Measurements from ENCODE around the gene MYL12B.

DNA sequence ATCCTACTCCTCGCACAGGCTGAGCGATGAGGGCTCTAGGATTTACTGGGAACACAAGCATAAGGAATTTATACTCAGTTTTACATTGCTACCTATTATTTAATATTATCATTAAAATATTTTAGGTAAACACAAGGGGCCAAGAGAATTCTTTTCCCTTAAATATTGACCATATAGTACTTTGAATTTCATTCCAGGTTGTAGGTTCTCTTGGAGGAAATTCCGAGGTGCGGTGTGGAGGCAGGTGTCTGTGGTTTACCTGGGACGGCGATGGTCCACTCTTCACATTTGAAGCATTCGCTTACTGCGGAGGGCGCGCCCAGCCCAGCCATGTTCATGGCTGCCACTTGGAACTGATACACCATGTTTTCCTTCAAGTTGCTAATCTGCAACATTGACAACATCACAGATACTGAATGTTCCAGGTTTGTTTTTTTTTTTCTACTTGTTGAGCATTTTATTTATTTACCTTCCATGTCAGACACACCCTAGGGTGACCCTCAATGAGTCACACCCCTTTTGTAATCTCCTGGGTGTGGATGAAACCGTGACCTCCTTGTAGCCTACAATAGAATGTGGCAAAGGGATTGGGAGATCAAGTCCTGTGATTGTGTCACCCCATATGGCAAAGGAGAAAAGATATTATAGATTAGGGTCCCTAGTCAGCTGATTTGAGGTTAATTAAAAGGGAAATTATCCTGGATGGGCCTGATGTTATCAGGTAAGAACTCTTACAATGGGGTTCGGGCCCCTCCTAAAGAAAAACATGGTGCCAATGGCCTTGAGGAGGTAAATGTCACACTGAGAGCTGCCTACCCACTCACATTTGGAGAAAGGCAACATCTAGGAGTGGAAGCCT, 99.9 kb downstream of the MYOM1 start:
- PRO-cap: no peak

- PRO-cap: no peak
Observed at GRCh38 chr18:3177790-3178839, 41.7 kb downstream of the MYOM1 start.

GRCh38 chr18:3250132-3250509, 2.5 kb downstream of the MYL12A start:
- PRO-cap: no peak

- PRO-cap: bidirectional peak, plus-strand start at chr18:3262140, minus-strand start at chr18:3261841; bidirectional peak, plus-strand start at chr18:3262382, minus-strand start at chr18:3262369
Observed at GRCh38 chr18:3261988-3262900, at the start of gene MYL12B. Gene MYL12B, plus strand, starts transcription at chr18:3262133.

GRCh38 chr18:3263283-3263693, 1.4 kb downstream of the MYL12B start:
- PRO-cap: no peak

DNA sequence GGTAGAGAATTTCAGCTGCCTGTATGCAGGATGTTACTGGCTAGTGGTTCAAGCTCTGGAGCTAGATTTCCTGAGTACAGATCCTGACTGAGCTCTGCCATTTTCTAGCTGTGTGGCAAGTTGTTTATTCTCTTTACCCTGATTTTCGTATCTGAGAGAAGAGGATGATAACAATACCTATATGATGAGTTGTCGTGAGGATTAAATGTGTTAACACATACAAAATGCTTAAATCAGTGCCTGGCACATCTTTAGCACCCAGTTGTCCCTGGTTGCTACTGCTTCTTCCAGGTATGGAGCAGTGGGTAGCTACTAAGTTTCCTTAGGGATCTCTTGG, 1.8 kb downstream of the MYL12B start:
- PRO-cap: no peak

GRCh38 chr18:3411694-3412388, 38.1 kb upstream of the TGIF1 start:
- PRO-cap: no peak

DNA sequence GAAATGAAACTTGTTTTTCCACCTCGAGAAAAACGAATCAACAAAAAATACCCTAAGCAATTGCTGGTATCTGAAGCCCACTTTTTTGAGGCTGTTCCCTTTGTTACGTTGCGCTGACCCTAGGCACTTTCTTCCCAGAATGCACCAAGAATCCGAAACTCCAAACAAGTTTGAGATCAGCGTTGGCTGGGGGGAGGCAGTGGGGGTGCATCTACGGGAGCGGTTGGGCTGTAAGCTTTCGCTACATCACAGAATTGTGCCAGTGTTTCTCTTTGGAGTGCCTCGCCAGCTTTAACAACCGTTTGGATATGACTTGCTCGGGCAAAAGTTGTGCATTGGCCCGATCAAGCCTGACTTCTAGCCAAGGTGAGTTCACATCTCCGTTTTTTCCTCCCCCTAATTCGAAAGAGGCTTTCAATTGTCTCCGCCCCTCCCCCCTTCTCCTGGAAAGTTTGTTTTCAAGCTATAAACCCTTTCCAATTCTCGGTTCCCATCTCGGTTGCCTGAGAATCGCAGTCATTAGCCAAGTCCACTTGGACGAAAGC, 2.5 kb upstream of the TGIF1 start:
- PRO-cap: no peak

GRCh38 chr18:3495566-3496116, 45.7 kb downstream of the TGIF1 start:
- PRO-cap: no peak

DNA sequence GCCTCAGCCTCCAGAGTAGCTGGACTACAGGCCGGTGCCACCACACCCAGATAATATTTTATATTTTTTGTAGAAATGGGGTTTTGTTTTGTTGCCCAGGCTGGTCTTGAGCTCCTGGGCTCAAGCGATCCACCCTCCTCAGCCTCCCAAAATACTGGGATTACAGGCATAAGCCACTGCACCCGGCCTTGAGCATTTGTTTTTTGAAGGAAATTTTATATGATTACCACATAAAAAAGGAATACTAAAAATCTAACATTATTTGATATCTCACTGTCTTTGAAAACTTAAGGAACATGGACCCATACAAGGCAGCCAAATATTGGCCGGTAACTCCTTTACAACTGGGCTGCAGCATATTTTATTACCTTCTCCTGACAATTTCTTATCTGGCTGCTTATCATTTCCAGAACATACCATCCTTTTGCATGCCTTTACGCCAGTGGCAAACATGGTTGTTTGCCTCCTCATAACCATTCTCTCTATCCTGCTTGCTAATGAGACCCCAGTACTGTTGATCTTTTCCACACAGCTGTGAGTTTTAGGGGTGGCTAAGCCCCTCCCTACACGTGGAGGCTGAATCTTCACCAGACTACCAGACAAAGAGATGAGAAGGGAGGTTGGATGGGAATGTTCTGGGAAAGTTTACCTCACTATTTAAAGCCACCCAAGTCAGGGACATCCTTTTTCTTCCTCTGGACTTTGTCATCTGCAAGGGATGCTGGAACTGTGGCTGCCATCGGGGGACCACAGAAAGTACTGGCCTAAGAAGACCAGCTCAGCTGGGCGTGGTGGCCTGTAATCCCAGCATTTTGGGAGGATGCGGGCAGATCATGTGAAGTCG, 157.5 kb downstream of the TGIF1 start:
- PRO-cap: no peak

DNA sequence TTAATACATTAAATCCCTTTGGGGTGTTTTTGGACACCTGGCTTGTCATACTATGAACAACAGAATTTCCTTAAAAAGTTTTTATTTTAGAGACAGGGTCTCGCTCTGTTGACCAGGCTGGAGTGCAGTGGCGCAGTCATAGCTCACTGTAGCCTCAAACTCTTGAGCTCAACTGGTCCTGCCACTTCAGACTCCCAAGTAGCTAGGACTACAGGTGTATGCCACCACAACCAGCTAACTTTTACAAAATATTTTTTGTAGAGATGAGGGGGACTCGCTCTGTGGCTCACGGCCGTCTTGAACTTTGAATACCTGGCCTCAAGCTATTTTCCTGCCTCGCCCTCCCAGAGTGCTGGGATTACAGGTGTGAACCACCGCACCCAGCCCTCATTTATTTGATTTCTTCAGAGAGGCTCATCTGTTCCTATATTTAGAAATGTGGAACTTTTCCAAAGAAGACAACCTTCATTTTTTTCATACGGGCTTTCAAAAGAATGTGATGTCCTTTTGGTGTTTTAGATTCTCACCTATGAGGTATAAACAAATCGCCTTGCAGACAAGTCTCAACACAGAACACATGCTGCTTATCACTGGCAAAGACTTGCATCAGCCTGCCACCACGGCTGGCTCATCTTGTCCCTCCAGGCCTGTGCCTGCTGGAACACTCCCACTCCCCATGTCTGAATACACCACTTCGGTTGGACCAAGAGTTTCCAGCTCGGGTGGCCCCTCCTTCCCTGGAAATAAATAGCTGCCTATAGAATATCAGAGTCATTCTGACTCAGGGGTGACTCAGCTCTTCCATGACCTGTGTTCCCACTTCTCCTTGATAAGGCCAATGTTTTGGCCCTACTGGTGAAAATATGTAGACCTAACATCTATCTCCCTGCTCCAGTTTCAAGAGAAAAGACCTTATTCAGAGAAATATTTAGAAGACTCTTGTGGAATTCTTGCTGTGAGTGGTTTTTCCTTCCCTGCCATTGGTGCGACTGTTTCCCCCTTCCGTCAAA, 202.6 kb downstream of the TGIF1 start:
- PRO-cap: no peak

DNA sequence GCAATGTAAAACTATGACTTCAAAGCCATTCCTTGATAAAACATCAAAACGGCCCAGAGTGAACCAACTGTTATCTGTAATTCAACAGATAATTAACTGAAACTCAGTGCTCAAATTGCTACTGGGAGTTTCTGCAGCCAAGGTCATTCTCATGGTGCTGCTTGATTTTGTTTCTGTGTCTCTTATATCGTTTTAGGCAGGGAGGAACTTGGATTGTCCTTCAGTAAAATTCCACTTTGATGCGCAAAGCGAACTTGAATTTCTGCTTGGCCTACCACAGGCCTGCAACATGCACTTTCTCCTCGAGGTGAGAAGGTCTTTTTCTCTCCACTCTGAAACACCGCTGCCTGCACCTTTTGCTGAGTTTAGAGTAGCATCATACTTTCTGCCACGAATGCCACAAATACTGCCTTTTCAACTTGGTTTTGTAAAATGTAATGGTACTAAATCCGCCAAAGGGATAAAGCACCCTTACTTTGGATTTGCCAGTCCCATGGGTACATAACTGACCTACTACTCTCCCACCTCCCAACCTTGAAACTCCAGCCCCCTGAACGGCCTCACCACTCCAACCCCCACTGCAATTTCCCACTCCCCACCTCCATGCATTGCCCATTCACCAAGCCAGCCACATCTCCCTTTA, 204.7 kb downstream of the TGIF1 start:
- PRO-cap: no peak

GRCh38 chr18:3664848-3665276, 214.9 kb downstream of the TGIF1 start:
- PRO-cap: no peak

GRCh38 chr18:3992798-3993417, 462.2 kb downstream of the DLGAP1 start:
- PRO-cap: no peak

- PRO-cap: bidirectional peak, plus-strand start at chr18:4807888, minus-strand start at chr18:4807694
Observed at GRCh38 chr18:4807382-4808166, 352.5 kb upstream of the DLGAP1 start.

DNA sequence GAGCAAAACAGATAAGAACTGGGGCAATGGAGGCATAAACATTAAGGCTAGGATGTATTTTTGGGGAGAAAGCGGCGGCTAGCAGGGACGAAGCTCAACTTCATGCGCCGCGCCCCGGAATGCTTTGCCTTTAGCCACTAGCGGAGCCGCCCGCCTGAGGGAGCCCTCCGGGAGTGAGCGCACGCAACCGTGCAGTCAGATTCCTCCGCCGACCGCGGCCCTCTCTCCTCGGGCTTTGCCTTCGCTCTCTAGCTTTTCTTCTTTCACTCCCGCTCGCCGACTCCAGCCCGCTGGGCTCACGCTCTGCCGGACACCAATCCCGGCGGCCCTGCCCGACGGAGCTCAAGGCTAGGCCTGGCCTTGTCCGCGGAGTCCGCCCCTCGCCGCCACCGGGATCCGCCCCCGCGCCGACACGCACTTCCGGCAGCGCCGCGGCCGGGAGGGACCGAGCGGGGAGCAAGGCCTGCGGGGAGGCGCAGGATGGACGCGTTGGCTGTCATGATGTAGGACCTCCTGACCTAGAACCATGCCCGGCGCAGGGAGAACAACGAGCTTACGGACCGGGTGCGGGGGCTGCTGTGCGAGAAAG, 40.7 kb upstream of the AKAIN1 start:
- PRO-cap: bidirectional peak, plus-strand start at position 429 of the sequence, minus-strand start at position 126 of the sequence

DNA sequence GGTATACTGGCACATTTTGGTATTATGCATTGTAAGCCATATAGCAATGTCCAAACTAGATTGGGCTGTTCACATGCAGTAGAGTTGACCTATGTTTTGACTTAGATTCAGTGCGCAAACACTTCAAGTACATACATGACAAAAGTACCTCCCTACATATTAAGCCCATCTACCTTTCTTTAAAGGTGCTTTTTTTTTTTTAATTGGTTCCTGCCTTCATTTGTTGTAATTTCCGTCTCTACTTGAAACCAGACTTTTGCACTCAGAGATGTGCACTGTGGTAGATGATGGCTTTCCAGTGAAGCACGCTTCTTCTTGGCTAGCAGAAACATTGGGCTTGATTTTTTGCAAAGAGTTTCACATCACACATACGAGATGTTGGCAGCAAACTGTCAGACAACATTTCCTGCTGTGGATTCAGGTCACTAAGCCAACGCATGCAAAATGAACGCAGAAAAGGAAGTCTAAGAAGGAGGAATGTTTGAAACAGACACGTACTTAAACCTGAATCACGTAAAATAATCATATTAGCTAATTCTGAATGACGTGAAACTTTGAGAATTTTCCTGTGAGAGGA, 88.3 kb downstream of the EPB41L3 start:
- PRO-cap: no peak

GRCh38 chr18:5456578-5457093, 87.2 kb downstream of the EPB41L3 start:
- PRO-cap: no peak

DNA sequence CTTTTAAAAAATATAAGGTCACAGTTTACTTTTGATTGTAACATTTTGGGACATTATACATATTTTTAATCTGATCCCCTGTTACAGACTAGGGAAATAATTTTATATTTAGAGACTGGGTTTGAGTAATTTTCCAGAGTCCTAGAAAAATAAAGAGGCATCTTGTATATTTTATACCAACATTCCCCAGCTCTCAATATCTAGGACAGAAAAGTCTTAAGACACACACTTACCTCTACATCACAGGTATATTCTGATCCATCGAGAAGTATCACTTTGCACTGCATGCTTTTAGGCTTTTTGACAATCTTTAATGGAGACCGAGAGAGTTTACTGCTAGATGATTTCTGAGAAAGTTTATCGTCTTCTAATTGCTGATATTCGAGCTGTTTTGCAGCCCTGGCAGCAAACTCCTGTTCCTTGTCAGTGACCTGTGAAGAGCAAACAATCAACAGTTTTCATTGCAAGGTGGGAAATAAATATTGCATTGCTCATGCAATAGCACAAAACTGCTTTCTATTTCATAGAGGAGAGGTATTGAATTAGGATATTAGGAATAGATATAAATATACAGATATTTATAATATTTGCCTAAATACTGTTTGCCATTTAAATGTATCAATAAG, 65.7 kb downstream of the EPB41L3 start:
- PRO-cap: no peak

- PRO-cap: unidirectional peak, plus-strand start at chr18:5628691
Observed at GRCh38 chr18:5628248-5628788, 84.5 kb upstream of the EPB41L3 start.